RPMI7951 (cell line): ENCODE measurements around a stretch of chr5.

DNA sequence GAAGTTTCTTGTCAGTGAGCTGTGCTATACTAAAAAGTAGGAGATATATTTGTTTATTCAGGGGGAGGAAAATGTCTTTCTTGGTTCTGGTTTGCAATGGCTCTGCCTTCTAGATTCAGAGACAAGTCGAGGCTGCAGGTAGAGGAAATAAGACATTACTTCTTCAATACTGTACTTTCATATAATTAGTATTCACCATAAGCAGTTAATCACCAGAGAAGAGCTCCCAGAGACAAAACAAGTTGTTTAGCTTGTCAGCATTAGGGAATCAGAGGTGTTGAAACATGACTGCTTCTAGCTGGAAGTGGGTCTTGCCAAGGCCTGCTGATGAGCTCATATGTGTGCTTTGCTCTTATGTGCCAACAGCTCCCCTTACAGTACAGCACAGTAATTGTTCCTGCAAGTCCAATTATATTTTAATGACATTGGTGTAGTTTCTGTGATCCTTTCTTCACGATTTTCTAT, 112.4 kb downstream of the RPS23 start:
- RAMPAGE, long total RNA, result no peak

DNA sequence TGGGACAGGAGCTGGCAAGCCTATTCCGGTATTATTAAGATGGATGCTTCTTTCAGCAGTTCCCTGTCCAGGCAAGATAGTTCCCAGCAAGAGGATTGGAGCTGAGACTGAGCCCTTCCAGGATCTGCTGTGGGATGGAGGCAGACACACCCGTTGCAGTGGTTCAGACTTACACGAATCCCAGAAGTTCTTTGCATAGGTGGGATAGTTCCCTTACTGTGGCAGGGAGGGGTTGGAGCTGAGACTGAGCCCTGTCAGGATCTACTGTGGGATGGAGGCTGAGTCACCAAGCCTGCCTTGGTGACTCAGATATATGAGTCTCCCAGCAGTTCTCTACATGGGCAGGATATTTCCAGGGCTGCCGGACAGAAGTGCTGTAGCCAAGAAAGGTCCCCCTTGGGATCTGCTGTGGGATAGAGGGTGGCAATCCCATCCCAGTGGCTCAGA, 18.5 kb downstream of the XRCC4 start:
- RAMPAGE, long total RNA, result no peak

GRCh38 chr5:83474971-83475345, 3.4 kb downstream of the VCAN start:
- RAMPAGE, long total RNA, result no peak

DNA sequence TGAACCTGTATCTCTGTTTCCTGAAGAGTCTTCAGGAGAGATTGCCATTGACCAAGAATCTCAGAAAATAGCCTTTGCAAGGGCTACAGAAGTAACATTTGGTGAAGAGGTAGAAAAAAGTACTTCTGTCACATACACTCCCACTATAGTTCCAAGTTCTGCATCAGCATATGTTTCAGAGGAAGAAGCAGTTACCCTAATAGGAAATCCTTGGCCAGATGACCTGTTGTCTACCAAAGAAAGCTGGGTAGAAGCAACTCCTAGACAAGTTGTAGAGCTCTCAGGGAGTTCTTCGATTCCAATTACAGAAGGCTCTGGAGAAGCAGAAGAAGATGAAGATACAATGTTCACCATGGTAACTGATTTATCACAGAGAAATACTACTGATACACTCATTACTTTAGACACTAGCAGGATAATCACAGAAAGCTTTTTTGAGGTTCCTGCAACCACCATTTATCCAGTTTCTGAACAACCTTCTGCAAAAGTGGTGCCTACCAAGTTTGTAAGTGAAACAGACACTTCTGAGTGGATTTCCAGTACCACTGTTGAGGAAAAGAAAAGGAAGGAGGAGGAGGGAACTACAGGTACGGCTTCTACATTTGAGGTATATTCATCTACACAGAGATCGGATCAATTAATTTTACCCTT, 66.2 kb downstream of the VCAN start:
- RAMPAGE, long total RNA, result no peak

- RAMPAGE, long total RNA, result no peak
These were observed 970.1 kb upstream of the COX7C start for GRCh38 chr5:85647356-85648348.

GRCh38 chr5:86372753-86373165, 245.0 kb upstream of the COX7C start:
- RAMPAGE, long total RNA, result no peak

- RAMPAGE, long total RNA, result no peak
These were observed 156.6 kb upstream of the COX7C start for GRCh38 chr5:86461145-86461574.

DNA sequence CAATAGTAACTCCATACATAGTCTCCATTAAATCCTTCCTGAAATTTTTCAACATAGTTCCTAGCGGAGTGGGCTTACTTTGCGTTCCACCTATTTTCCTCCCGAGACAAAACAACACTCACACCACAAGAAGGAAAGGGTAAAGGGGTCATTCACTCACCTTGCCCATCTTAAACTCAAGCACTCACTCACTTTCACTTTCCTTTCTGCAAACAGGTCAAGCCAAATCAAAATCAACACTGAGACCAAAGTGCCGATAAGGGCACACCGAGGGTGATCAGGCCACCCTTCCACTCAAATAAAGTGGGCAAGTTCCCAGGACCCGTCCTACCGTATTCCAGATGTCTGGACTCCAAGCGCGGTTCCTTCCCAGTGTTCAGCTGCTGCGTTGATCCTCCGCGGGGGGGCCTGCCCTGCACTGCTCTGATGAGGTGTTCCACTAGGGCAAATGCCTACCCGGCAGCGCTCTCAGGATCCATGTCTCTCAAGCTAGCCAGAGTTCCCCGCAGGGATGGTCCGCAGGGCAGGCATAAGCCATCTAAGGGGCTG, 47.6 kb upstream of the COX7C start:
- RAMPAGE, long total RNA, result no peak

DNA sequence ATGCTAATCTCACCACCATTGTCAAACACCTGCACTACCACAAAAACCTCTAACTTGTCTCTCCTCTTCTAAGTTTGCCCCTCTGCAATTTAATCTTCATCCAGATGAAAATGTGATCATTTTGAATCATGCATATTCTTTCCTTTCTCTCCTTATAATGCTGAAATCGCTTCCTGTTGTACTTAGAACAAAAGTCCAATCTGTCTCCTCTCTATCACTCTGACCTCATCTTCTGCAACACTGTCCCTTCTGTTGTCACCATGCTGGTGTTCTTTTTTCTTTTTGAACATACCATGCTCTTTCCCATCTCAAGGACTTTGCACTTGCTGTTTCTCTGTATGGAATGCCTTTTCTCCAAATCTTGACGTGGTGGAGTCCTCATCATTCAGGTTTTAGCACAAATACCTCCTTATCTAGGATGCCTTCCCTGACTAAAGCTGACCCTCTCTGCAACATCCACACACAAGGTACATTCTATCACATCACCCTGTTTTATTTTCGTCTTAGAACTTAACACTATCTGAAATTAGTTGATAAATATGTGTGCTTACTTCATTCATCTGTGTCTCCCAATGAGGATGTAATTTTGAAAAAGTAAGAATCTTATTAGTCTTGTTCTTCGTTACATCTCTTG, 145.5 kb upstream of the RASA1 start:
- RAMPAGE, long total RNA, result no peak

GRCh38 chr5:87312674-87313431, 45.2 kb downstream of the RASA1 start:
- RAMPAGE, long total RNA, result no peak

DNA sequence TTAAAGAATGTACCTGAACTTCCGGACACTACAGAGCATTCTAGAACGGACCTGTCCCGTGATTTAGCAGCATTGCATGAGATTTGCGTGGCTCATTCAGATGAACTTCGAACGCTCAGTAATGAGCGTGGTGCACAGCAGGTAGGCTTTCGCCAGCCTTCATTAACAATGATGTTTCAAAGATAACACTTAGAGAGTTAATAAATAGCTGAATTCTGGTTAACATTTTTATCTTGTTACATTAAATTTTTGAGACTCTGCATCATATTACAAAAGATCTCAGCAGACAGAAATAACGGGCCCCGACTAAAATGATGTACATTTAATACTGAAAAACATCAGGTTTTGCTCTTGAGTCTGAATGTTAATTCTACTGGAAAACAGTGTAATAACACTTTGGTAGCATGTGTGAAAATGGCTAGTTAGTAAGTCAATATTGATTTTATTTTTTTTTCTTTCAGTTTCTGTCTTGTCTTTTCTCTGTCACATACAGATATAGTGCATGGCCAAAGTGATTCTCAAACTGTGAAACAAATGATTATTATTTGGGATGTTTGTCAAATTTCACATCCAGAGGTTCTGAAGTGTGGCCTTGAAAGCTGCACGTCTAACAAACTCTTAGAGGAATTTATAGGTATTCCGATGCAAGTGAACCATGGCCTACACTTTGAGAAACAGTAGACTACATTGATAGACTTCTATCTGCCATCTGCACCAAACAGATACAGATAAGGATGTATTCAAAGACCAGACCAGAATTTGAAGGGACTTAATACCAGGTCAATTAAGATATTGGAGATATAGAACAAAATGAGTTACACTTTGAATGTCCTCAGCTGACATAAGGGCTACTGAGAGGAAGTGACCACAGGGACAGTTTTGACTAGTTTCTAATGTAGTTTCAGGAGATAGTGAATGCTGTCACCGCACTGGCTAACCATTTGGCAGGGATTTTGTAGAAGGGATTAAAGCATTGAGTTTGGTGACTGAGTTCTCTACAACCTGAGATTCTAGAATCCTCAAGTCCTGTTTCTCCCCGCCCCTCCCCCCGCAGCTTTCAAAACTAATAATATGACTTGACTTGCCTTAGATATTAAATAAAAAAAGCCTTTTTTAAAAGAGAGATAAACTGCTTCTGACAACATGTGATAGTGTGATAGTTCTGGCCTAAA, 23.0 kb downstream of the CCNH start:
- RAMPAGE, long total RNA, result no peak

DNA sequence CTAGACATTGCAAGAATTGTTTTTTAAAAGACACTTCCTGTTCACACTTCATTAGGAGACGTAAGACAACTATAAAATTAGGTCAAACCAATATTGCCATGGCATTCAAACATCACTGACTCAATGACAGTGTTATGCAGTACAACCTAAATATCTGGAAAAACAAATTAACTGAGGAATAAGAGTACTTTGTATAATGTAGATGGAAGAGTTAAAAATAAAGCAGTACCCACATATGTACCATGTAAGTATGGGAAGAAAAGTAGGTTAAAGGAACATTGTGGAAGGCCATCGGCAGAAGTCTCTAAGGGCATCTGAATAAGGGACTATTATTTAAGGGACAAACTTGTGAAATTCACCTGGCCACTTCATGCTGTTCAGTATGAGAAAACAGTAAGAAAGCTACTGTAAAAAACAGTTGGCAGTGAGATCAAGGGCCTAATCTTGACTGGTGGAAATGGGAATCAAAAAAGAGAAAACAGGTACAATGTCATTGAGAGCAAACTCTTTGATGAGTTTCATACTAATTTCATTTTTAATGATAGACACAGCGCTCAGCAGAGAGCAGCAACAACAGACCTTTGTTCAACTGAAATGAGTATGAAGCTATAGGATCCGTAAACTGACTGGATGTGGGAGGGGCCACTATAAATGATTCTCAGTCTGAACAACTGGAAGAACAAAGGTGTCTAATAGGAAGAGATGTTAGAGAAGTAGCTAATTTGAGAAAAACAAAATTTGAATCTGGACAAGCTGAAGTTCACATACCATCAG, 4.2 kb downstream of the CCNH start:
- RAMPAGE, long total RNA, result no peak

- RAMPAGE, long total RNA, result no peak
These were observed 369.3 kb downstream of the TMEM161B start for GRCh38 chr5:87899357-87899811.

DNA sequence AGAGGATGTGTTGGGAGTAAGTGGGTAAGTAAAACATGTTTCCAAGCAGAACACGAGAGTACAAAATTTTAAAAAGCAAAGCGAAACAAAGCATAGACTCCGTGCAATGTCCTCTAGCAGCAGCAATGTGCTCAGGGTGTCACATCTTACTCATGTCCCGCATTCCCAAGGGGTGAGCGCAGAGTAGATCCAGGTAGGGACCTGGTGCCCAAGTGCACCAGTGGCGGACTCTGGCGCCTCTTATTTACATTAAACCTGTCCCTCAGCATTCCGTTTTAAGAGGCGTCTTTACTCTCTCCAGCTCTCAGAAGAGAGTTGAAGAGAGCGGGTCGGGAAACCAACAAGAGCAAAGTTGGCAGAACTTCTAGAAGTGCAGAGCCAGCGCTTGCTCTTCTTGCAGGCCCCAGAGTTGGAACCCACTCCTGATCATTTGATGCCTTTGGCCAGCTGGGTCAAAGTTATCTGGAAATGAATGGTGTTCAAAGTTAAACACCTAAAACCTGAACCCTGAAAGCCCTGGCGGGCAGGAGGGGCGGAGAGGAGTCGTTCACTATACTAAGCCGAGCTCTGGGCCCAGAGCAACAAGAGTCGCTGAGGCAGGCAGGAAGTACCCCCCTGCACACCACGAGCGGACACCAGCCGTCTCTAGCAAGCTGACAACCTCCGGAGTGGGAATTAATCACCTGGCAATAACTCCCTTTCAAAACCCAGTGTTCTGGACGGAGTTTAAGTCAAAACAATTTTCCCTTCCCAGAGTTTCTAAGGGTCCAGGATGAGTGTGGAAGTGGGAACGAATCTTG, 122.9 kb downstream of the TMEM161B start:
- RAMPAGE, long total RNA, result no peak

DNA sequence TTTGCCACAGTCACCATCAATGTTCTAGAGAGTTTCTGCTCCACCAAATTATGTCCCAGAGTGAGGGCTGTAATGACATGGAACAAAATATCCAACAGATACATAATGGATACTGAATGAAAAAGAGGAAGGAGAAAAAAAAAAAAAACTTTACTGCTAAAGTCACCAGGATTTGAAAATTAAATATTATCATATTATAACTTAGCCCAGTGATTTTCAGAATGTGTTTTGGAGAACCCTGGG, 292.5 kb upstream of the TMEM161B start:
- RAMPAGE, long total RNA, result no peak

GRCh38 chr5:88674670-88675539, 208.1 kb downstream of the MEF2C start:
- RAMPAGE, long total RNA, result no peak

GRCh38 chr5:88675540-88676482, 207.2 kb downstream of the MEF2C start:
- RAMPAGE, long total RNA, result no peak

- RAMPAGE, long total RNA, result no peak
These were observed 124.5 kb downstream of the MEF2C start for GRCh38 chr5:88758502-88758869.

- RAMPAGE, long total RNA, result no peak
These were observed 58.8 kb downstream of the MEF2C start for GRCh38 chr5:88824191-88824562.

GRCh38 chr5:88883943-88884871, 1.2 kb upstream of the MEF2C start:
- RAMPAGE, long total RNA, result no peak